Left cardiac atrium (tissue), 1 donor: ENCODE measurements around a stretch of chr22.

- PRO-cap = no peak
Observed at GRCh38 chr22:46581505-46582353, 38.5 kb upstream of the GRAMD4 start.

- PRO-cap = no peak
Observed at GRCh38 chr22:46588242-46589238, 31.6 kb upstream of the GRAMD4 start.

DNA sequence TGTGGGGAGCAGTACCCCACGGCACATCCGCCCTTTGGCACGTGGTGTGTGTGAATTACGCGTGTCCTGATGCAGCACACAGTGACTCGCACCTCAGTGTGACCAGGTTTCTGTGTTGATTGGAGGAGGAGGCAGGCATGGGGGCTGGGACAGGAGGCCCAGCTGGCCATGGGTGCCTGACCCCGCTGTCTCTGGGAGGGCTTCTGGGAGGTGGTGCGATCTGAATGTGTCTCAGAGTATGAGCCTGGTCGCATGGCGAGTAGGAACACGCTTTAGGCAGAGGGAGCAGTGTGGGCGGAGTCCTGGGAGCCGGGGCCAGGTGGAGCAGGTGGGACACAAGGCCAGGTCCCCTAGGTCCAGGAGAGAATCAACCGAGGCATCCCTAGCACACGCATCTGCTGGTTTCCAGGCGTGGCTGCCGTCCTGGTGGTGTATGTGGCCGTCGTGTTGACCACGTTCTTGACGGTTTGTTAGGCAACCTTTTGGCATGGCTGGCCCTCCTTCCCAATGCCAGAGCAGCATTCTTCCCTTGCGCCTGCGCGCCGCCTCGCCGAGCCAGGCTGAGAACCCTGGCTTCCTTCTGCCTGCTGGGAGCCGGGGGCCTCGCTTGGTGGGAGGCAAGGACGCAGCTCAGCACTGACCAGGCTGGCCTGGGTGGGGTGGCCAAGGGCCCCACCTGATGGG, 5.8 kb downstream of the GRAMD4 start:
- PRO-cap = no peak

DNA sequence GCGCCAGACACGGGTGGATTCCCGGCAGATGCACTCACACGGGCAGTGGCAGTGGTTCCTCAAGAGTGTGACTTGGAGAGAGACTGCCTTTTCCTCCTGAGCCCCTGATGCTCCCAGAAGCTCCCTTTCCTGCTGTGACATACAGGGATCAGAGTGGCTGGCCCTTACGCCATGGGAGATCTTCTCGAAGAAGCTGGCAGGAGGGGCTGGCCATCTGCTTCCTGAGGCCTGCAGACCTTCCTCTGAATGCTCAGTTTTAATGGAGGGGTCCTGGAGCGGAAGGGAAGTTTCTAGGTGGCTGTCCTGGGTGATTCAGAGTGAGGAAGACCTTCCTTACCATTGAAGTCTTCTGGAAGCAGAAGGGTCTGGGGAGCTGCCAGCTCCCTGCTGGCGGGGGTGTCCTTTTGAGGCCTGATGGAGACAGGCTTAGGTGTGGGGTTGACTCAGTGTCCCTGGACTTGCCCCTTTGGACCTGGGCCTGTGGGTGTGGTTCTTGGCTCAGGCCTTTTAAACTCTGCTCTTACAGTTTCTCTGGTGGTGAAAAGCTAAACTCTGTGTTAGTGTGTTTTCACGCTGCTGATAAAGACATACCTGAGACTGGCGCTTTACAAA, 26.1 kb downstream of the GRAMD4 start:
- PRO-cap = no peak

DNA sequence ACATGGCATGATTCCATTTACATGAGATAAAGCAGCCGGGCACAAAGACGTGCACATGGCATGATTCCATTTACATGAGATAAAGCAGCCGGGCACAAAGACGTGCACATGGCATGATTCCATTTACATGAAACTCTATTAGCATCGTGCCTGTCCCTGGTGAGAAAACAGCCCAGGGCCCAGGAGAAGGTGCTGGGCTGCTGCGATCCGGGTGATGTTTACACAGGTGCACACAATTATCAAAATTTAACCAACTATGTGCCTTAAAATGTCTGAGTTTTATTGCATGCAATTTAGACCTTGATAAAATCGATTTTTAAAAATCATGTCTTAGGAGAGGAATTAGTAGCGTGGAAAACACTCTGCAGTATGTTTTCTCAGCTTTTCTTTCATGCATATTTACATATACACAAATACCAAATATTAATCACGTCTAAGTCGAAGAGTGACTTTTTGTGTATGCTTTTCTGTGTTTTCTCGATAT, 3.7 kb downstream of the CERK start:
- PRO-cap = no peak

DNA sequence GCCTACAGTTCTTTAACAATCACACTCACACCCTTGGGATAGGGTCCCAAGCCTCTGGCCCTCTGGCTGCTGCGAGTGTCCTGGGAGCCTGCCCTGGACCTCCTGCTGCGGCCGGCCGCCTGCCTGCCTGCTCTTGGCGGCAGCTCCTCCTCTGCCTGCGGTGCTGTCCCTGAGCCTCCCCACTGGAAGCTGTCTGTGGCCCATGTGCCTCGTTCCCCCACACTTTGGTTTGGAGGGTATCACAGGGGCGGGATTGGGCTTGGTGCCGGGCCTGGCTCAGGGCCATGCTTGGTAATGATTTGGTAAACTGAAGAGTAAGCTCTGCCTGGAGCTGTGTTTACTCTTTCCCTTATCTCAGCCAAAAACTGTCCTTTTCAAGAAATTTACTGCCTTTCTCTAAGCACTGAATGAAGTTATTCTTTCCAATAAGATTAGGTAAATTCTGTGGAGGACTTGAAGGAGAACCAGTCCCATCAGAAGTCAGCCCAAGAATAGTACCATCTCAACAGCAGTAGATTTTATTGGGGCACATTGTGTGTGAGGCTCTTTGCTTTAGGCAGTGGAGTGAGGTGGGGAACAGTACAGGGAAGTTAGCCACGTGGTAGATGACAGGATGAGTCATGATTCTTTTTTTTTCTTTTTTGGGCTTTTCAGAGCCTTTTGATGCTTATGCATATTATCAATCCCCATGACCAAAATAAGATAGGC, 53.7 kb downstream of the TBC1D22A start:
- PRO-cap = no peak

GRCh38 chr22:46824324-46824995, 62.0 kb downstream of the TBC1D22A start:
- PRO-cap = no peak

GRCh38 chr22:46829430-46830354, 67.2 kb downstream of the TBC1D22A start:
- PRO-cap = no peak

GRCh38 chr22:46835299-46836116, 73.1 kb downstream of the TBC1D22A start:
- PRO-cap = no peak

DNA sequence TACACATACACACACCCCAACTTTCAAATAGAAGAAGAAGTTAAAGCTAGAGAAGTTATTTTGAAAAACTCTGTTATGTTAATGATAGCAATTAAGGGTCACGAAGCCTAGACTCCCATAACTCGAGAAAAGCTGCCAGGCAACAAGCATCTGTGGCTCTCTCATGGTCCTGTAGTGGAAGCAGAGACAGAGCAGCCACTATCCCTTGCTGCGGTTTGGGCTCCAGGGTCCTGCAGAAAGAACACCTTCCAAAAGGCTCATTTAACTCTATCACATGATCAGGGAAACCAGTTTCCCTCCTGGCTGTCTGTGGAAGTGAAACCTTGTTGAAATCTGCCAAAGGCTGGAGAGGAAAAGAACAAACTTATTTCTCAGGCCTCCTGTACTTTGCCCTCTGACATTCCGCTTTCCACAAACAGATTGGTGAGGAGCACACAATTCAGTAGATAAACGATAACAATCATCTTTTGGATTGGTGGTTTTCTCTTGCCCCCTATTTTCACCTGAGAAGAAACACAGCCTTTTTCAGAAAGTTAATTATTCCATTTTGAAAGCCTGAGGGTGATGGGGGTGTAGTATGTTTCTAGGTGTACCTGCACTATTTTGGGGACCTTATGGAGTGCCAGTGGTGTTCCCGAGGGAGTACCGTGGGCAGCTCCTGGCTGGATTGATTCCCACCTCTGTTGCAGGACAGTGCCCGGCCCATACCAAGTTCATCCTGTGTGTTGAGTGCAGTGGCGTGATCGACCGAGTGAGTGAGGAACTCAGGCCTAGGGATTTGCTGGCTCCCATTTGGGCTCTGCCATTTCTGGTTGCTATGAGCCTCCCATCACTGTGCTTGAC, 101.9 kb downstream of the TBC1D22A start:
- PRO-cap = no peak

GRCh38 chr22:46934798-46935340, 172.4 kb downstream of the TBC1D22A start:
- PRO-cap = no peak

DNA sequence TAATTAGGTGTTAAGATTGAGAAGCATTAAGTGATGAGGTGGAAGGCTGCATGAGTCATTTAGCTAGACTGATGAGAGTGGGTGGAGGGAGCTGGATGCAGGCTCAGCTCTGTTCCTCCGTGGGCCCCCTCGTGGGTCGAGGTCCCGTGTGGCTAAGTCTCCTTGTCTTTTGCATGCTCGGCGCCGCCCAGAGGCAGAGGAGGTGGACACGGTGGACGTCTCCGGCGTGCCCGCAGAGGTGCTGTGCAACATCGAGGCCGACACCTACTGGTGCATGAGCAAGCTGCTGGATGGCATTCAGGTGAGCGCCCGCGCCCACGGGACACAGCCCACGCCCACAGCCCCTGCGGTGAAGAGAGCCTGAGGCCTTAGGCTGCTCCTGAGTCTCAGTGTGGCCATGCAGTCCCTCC, 211.7 kb downstream of the TBC1D22A start:
- PRO-cap = no peak

GRCh38 chr22:47143965-47144844, 381.8 kb downstream of the TBC1D22A start:
- PRO-cap = no peak

GRCh38 chr22:47198892-47199794, 436.7 kb downstream of the TBC1D22A start:
- PRO-cap = no peak

DNA sequence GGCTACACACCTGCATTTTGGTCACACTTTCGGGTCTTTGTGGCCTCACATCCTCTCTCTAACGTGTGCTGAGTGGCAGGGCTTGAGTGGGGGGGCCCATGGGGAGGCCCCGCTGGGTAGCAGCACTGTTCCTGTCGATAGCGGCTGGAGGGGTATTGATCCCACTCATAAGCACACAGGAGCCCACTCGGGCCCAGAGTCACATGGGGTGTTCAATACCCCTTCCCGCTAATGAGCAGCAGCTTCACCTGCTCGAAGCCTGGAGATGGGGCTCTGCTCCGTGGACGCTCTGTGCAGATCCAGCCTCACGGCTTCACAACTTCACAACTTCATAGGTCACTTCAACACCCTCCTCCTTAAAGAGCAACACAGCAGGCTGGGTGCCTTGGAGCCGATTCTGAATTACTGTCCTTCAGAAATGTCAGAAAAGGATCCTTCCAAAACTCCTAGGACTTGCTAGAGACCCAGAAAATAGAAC, 533.2 kb downstream of the TBC1D22A start:
- PRO-cap = no peak

DNA sequence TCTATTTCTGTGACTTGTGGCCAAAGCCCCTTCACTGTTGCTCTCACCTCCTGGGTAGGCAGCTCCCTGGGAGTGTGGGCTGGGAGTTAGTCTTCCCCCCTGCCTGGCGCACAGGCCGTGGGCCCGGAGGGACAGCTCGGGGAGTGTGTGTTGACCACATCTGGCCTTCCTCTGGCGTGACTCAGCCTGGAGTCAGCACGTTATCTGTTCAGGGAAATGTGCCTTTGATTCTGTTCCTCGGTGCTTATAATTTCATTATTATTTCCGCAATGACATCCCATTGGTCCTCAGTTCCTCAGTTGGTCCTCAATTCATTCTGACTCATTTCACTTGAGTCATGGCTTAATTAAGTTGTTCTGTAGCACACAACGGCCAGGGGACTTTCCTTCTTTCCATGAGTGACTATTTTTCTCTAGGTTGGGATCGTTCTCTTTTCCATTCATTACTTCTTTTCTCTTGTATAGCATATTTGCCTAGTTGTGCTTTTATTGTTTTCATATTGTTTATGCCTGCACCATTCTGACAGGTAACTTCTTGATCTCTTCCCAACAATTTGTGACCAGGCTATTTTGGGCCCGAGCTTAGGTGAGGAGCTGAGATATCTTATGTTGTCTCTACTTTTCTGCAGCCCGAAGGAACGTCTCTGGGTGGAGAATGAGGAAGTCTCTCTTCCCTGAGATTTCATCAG, 566.6 kb downstream of the TBC1D22A start:
- PRO-cap = no peak

DNA sequence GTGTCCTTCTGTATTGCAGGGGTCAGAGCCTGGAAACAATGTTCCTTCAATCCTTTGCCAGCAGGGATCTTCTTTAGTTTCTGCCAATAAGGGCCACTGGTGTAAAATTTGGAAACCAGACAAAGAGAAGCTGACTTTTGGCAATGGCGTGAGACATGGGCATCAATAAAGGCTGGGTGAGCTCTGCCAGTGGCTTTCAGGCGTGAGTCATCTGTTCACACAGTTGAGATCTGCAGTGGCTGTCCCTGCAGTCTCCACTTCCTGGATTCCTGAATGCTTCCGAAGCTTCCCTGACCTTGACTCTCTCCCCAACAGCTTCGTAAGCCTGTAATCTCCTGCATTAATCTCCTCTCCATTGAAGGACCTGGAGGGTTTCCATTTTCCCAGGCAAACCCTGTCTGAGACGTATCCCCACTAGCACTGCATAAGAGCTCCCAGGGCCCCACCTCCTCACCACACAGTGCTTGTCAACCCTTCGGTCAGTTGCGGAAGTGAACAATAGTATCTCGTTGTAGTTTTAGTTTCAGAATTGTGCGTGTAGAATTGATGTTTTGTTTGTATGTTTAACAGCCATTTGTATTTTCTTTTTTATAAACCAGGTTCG, 574.7 kb downstream of the TBC1D22A start:
- PRO-cap = no peak

DNA sequence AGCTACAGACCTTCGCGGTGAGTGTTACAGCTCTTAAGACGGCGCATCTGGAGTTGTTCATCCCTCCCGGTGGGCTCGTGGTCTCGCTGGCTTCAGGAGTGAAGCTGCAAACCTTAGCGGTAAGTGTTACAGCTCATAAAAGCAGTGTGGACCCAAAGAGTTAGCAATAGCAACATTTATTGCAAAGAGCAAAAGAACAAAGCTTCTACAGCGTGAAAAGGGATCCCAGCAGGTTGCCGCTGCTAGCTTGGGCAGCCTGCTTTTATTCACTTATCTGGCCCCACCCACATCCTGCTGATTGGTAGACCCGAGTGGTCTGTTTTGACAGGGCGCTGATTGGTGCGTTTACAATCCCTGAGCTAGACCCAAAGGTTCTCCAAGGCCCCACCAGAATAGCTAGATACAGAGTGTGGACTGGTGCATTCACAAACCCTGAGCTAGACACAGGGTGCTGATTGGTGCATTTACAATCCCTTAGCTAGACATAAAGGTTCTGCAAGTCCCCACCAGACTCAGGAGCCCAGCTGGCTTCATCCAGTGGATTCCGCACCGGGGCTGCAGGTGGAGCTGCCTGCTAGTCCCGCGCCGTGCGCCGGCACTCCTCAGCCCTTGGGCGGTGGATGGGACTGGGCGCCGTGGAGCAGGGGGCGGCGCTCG, 725.4 kb downstream of the TBC1D22A start:
- PRO-cap = no peak

GRCh38 chr22:47918478-47919031, 570.8 kb upstream of the TAFA5 start:
- PRO-cap = no peak

GRCh38 chr22:48225553-48225916, 263.8 kb upstream of the TAFA5 start:
- PRO-cap = no peak